LNCaP clone FGC (cell line): ENCODE measurements around a stretch of chr12.

- RRBS, 2 experiments: 94 to 100% methylated on average over 2 of the region's 21 CpGs
Measured at GRCh38 chr12:124797138-124797902, 66.3 kb downstream of the SCARB1 start.

DNA sequence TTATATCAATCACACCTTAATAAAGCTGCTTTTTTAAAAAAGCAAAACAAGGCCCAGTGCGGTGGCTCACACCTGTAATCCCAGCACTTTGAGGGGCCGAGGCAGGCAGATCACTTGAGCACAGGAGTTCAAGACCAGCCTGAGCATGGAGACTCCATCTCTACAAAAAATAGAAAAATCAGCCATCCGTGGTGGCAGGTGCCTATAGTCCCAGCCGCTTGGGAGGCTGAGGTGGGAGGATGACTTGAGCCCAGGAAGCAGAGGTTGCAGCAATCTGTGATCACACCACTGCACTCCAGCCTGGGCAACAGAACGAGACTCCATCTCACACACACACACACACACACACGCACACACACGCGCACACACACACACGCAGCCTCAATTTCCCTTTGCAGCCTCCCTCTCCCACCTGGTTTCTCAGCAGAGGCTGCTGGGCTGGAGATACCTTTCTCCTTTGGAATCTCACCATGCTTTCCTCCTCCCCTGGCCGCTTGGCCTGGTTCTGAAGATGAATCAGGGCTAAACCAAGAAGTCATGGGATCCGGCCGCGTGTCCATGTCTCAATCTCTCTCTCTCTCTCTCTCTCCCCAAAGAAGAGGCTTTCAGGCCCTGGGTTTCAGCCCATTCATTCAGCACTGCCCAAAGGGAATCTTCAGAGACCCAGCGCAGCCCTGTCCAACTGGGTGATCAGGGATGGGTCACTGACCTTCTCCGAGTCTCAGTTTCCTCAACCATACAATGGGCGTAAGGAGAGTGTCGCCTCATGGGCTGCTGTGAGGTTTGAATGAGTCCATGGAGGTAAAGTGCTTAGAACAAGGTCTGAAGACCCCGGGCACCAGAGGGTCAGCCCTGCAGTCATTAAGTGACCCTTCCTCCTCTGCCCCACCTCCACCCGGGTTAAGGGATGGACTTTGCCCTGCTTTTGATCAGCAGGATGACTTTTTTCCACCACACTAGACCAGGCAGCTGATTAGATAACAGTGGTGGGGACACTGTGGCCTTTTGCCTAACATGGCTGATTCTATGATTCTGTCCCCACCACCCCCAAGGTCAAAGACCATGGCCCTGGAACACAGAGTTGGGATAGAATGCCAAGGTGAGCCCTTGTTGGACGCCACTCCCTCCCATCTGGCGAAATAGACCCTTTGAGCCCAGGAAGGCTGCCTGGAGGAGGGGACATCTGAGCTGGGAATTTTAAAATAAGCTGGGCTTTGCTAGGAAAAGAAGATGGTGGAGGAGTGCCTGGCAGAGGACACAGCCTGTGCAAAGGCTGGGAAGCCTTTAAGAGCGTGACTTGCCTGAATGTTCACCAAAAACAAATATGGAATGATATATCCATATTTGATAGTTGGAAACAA, 42.3 kb downstream of the SCARB1 start:
- RRBS, 2 experiments: 87 to 95% methylated on average over 2 of the region's 22 CpGs

DNA sequence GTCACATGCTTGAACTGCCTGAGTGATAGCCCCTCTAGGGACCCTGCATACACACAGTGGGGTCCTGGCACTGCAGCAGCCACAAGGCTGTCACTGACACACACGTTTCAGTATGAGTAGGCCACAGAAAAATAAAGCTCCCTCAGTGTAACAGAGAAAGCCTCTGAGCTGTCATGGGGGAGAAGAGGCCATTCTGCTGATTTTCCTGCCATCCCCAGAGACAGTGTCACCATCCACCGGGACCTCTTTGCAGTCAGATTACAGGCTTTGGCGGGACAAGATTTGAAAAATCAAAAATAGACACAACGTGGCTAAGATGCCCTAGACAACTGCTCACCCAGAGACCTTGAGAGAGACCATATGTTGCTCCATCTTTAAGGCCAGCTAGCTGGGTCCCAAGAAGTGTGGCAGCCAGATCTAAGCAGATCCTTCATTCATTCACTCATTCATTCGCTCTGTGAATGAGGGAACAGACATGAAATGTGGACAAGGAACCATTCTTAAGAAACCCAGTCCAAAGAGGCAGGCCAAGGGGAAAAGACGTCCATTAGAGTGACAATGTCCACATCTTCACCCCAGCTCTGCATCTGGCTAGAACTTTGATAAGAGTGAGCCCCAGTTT, 1.5 kb downstream of the SCARB1 start:
- RRBS, 2 experiments: no CpG with 5 or more reads among the region's 6 CpGs

DNA sequence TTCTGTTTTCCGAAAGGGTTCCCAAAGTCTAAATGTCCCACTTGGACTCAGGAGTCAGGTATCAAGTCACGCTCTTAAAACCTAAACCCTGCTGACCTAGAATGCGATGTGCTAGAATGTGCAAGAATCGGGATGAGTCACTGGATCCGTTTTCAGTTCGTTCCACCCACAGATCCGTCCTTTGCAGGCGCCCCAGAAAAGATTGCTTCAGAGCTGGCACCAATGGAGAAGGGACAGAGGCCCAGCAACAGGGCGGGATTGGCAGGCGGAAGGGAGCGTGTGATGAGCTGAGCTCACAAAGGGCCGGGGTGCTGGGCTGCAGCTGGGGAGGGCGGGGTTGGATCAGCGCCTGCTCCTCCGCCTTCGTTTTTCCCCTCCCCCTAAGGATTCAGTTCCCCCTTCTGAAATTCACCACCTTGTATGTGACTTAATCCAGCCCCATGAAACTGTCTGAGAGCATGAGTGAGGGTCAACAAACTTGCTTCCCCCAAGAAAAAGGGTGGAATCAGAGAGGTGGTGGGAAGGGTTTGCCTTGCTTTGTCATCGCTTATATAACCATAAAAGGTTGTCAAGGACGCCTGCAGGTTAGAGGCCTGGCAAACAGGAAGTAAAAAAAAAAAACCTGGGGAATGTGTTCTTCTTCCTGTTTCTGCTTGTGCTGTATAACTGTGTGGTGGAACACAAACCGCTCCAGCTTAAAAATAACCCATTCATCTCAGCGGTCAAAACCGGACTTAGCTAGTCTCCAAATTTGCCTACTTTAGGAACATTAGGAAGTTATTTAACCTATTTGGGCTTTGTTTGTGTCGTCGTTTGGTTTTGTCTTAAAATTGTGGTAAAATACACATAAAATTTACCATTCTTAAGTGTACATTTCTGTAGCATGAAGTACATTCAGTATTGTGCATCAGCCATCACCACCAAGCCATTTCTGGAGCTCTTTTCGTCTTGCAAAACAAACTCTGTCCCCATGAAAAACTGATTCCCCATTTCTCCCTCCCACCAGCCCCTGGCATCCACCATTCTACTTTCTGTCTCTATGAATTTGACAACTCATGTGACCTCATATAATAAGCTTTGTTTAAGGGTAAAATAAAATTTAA, 3.0 kb upstream of the UBC start:
- RRBS, 2 experiments: no CpG with 5 or more reads among the region's 24 CpGs

GRCh38 chr12:124940578-124941408, 26.3 kb upstream of the UBC start:
- RRBS, 2 experiments: no CpG with 5 or more reads among the region's 27 CpGs

DNA sequence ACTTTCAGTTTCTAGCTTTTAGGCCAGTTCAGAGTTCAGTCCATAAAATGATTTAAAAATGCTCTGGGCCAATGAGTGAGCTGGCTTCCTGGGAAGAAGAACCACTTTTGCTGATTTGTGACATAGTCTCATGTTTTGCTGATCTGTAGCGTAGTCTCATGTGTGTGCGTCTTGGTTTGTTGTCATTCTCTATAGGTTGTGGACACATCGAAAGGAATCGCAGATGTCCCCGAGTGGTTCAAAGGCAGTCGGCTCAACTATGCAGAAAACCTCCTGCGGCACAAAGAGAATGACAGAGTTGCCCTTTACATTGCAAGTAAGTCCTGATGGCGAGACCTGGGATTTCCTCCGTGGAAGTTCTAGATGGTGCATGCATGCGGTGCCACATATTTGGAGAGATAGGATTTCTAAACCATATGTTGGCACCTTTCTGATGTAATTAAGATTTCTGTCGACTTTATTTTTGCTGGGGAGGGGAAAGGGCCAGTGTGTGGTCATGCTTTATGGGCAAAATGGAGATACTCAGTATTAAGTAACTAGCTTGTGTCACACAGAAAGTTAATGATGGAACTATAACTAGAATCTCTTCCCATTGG, 11.2 kb downstream of the AACS start:
- RRBS, 2 experiments: no CpG with 5 or more reads among the region's 11 CpGs

DNA sequence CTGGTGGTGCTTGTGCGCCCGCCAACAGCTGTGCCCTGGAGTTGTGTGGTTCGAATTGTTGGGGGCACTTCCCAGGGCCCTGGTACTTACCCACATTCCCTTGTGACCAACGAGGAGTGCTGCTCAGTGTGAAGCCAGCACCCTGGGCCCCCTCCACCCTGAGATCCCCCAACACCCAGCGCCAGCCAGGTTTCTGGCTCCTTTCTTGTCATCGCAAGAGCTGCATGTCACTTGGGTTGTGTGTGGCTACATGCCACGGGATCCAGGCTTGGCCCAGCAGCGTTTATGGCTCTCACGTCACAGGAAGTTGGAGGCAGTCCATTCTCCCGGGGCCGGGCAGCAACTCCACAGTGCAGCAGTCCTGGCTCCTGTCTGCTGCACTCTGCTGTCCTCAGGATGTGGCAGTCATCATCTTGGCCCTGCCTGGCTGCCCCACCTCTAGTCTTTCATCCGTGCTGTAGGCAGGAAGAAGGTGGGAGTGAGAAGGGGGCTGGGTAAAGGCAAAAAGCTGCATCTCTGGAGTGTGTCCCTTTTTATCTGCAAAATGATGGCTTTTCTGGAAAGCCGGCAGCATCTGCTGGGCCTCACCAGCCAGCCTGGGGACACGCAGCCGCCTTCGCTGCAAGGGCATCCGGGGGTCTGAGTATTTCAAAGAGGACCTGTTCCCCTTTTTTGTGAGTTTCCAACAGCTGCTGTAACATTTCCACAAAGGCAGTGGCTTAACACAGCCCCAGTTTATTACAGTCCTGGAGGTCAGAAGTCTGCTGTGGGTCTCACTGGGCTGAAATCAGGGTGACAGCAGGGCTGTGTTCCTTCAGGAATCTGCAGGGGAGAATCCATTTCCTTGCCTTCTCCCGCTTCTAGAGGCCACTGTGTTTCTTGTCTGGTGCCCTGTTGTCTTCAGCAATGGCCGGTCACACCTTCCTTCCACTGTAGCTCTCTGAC, 42.5 kb upstream of the TMEM132B start:
- RRBS, 2 experiments: 81 to 85% methylated on average over 5 of the region's 19 CpGs

GRCh38 chr12:125996293-125996930, 810.2 kb downstream of the TMEM132B start:
- RRBS, 2 experiments: no CpG with 5 or more reads among the region's 5 CpGs

- RRBS, 2 experiments: no CpG with 5 or more reads among the region's 5 CpGs
Measured at GRCh38 chr12:126690220-126690586, 1504.0 kb downstream of the TMEM132B start.

DNA sequence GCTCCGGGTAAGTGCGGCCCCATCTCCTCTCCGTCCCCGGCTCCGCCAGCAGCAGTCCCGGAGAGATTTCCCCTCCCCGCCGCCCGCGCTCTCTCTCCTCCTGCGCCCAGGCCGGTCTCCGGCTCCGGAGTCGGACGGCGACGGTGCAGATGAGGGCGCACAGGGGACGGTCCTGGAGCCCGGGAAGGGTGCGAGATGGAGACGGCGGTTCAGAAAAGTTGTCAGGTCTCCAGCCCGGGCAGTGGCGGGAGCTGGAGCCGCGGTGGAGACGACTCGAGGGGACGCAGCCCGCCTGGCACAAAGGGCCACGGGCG, 1540.3 kb downstream of the TMEM132B start:
- RRBS, 2 experiments: 1% methylated on average over 24 of the region's 34 CpGs

DNA sequence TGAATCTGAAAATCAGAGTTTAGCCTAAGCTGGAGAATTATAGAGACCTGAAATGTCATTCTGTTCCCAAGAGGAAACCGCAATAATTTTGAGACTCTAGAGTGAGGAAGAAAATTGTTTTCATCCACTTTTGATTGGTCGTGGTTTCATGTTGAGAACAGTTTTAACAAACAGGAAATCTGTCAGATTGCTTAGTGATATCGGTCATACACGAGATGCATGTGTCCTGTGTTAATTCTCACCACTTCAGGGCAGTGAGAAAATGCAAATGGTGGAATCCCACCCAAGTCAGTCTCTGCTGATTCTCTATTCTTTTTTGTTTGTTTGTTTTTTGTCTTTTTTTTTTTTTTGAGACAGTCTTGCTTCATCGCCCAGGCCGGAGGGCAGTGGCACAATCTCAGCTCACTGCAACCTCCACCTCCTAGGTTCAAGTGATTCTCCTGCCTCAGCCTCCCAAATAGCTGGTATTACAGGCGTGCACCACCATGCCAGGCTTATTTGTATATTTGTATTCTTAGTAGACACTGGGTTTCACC, 1498.4 kb upstream of the TMEM132C start:
- RRBS, 2 experiments: no CpG with 5 or more reads among the region's 7 CpGs

DNA sequence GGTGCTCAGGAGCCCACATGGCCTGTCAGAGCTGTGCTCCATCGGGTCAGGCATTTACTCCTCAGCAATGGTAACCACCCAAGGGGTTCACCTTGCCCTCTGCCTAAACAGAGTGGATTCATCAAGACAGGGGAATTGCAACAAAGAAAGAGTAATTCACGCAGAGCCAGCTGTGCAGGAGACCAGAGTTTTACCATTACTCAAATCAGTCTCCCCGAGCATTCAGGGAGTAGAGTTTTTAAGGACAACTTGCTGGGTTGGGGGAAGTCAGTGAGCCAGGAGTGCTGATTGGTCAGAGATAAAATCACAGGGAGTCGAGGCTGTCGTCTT, 323.3 kb upstream of the TMEM132C start:
- RRBS, 2 experiments: no CpG with 5 or more reads among the region's 5 CpGs

DNA sequence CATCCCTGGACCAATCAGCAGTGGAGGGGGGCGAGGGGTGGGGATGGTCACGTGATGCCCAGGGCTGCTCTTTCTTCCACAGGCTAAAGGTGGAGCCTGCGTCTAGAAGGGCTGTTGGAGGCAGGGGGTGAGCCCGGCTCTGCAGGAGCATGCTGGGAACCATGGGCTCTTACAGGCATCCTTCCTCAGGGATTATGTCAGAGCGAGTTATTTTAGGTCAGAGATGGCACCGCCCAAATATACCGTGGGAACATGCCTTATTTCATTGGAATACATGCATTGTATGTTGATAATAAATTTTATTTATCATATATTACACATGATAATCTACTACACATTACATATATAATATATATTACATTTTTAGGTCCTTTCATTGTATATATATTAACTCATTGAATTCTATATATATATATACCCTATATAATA, 75.3 kb upstream of the TMEM132C start:
- RRBS, 2 experiments: no CpG with 5 or more reads among the region's 7 CpGs

GRCh38 chr12:128208410-128208609, 58.7 kb upstream of the TMEM132C start:
- RRBS, 2 experiments: no CpG with 5 or more reads among the region's 1 CpG

GRCh38 chr12:128339123-128339659, 72.2 kb downstream of the TMEM132C start:
- RRBS, 2 experiments: no CpG with 5 or more reads among the region's 7 CpGs

DNA sequence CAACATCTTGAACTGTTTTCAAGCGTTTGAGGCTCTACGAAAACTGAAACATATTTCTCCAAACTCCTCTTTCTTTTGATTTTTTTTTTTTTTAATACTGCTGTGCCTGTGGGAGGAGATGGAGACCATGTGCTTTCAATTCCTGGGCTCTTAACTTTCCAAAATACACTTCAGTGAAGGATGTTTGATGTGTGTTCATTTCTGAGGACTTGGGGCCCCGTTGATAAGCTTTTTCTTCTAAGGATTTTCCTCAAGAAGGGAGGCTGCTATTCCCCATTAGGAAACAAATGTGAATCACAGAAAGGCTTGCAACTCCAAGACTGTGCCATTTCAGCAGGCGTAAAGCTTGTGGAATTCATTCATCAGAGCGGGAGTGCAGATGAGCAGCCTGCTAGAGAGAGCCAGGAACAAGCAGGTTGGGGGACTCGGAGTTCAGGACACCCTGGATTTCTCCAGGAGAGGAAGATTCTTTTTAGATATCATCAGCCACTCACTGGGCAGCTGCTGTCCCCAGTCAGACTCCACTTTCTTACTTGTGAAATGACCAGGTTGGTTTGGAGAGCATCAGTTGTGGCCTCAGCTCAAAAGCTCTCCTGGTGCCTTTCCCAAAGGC, 94.7 kb downstream of the TMEM132C start:
- RRBS, 2 experiments: no CpG with 5 or more reads among the region's 6 CpGs

DNA sequence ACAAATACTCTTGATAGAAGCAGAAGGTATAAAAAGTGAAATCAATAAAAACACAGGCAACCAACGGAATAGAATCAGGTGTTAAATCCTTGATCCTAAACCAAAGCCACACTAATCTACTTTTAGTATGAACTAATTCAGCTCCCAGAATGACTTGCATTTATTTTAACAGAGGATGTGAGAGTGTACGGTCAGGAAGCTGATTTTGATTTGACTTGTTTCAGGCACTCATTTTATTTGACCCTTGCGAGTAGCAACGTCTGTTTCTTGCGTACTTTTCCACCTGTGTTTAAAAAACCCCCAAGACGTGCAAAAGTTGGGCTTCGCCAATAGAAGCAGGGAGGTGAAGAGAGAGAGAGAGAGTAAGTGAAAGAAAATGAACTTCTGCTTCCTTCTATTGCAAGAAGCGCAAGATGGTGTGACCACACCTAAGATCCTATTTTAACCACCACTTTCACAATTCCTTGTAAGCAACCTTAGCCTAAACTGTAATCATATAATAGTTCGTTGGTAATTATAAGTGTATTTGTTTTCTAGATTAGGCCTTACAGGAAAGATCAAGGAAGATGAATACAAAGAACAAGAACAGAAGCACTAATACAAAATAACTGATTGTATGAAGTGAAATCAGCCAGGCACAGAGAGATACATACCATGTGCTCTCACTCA, 6.8 kb upstream of the SLC15A4 start:
- RRBS, 2 experiments: no CpG with 5 or more reads among the region's 9 CpGs

GRCh38 chr12:129530783-129531488, 372.9 kb downstream of the TMEM132D start:
- RRBS, 2 experiments: no CpG with 5 or more reads among the region's 16 CpGs

DNA sequence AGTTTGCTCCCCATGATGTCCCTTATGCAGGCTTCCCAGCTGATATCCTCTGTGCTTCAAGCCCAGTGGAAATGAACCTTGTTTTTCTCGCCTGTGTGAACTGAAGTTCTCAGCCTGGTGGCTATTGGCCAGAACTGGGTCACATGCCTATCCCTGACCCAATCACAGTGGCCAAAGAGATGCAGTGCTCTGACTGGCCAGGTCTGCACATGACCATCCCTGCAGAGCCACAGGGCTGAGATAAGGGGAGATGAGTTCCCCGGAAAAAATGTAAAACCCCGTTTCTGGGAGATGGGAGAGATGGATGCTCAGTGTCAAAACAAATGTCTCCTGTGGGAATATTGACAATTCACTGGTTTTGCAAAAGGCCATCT, 34.7 kb upstream of the FZD10 start:
- RRBS, 2 experiments: no CpG with 5 or more reads among the region's 3 CpGs

GRCh38 chr12:130633604-130634332, 82.3 kb downstream of the RIMBP2 start:
- RRBS, 2 experiments: 4 to 14% methylated on average over 2 to 6 of the region's 23 CpGs